ENCODE measurements around a stretch of chr16.

GRCh38 chr16:11249733-11250958 is 5.9 kb downstream of the SOCS1 start:
- CAGE, long polyA plus RNA, result no peak
- RRBS, result no CpG with 5 or more reads among the region's 39 CpGs

DNA sequence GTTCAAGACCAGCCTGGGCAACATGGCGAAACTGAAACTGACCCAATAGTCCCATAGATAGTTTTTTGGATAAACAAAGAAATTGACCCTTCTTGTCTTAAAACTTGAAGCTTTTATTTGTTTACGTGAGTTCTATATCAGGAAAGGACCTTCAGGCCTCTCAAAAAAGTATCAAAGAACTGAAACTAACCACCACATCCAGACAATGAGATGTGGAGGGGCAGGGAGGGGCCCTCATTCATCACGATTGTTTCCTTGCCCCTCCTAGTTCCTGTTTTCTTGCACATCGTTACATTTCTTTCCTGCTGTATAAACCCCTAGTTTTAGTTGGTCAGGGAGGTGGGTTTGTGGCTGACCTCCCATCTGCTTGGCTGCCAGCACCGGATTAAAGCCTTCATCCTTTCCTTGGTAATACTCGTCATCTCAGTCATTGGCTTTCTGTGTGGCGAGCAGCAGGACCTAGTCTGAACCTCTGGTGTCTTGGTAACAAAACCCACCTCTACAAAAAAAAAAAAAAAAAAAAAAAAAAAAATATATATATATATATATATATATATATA is 30.1 kb upstream of the PRM1 start:
- CAGE, long polyA plus RNA, result no peak
- RRBS, result no CpG with 5 or more reads among the region's 7 CpGs

- CAGE, long polyA plus RNA, result no peak
- RRBS, result no CpG with 5 or more reads among the region's 16 CpGs
These were observed 9.7 kb downstream of the RMI2 start for GRCh38 chr16:11354665-11355701.

GRCh38 chr16:11364620-11364913 is 19.3 kb downstream of the RMI2 start:
- CAGE, long polyA plus RNA, result no peak
- RRBS, result no CpG with 5 or more reads among the region's 1 CpG

DNA sequence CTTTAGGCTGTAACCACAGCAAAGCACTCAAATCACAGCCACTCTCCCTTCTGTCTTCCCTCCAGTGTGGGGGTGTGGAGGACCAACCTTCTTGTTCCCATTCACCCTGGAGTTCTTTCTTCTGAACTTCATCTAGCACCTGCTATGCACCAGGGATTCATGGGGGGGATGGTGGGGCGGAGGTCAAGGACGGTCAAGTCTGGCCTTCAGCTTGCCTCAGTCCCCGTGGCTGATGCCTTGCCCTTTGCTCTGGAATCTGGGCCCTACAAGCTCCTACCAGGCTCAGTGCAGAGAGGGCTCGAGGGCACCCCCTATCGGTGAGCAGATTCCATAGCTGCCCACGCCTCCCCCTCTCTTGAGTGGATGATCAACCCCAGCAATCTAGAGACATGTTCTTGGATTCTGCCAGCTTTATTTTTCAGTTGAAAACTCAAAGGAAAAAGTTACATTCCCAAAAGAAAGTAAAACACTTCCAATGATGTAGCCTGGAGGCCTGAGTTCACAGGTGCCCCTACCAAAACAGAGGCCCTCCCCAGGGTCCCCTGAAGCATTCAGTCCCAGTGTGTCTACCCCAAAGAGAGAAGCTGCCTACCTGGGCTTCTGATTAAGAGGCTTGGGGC is 26.5 kb downstream of the RMI2 start:
- CAGE, long polyA plus RNA, result no peak
- RRBS, result no CpG with 5 or more reads among the region's 6 CpGs

- CAGE, long polyA plus RNA, result no peak
- RRBS, result no CpG with 5 or more reads among the region's 26 CpGs
These were observed 33.1 kb downstream of the ENSG00000188897 start for GRCh38 chr16:11493919-11494341.

DNA sequence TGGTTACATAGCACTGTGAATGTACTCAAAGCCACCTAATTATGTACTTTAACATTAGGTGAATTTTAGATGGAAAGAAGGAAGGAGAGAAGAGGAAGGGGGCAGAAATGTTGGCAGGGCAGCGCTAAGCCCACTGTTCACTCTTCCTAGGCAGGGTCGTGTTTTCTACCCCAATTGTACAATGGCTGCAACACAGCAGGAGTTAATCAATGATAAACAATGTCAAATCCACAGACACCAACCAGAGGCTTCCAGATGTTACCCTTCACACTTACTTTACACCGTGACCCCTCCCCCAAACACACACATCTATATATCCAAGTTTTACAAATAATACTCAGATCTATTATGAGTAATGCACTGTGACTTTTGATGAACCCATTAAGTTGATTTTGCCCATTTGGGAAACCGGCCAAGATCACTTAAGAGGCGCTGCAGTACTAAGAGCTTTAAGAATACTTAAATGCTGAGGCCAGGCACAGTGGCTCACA is 18.3 kb upstream of the ENSG00000188897 start:
- CAGE, long polyA plus RNA, result no peak
- RRBS, result no CpG with 5 or more reads among the region's 5 CpGs

GRCh38 chr16:11586454-11586705 is 339 bp downstream of the LITAF start:
- CAGE, long polyA plus RNA, result no peak
- RRBS, result 1% methylated on average over 20 of the region's 29 CpGs

DNA sequence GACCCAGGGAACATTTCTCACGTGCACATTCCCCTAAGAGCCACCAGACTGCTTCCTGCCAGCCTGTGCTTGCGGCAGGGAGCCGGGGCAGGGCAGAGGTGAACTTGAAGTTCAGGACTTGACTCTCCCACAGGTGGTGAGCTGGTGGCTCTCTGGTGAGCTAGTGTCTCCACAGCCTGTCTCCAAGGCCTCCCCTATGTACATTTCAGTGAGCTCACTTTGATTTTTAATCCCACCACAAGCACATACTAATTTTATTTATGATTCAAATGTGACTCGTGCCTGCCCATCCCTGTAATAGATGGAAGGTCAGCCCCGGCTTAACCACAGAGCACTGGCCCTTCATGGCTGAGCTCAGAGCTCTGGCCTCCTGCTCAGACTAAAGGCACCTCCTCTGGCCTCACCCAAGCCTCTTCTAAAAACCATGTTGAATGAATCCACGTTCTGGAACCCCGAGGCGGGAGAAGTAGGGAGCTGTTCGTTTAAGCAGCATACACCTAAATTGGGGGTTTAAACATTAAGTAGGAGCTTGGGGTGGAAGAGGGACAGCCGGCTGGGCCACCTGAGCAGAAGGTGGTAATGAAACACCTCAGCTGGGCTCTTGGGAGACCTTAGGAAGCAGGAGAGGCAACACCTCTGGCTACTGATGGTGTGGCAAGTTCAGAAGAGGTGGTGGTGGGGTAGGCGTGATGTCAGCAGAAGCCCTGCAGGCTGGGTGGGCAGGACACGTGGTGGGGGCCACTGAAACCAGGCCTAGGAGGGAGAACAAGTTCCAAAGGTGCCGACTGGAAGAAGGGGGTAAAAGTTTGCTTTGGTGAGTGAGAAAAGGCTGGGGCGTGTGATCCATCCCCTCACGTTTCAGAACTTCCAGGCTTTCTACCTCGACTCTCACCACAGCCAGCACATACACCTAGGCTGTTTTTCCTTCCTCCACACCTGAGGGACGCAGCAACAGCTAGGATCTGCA is 9.5 kb downstream of the SNN start:
- CAGE, long polyA plus RNA, result no peak
- RRBS, result no CpG with 5 or more reads among the region's 17 CpGs

DNA sequence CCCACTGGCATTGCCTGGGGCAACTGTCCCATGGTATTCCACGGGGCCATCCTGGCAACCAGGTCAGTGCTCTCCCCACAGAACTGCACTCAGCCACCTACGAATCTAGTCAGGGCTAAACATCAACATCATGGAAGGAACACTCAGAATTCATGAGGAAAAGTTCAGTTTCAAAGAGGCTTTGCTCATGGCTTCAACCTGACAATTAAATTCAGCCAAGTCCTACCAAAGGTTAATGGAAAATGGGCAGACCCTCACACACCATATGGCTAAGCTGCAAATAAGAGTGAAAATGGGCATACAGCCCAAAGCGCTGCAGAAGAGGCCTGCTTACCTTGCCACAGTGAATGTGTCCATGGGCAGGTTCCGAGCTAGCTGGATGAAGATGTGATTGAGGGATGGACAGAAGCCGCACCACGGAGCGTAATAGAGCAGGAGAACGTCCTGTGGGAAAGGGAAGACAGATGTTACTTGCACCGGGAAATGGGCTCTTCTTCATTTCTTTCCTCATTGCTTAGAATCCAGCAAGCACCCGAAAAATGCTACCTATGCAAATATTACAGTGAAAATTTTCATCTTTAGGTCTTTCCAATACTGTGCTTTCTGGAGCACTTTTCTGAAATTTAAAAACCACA is 19.4 kb downstream of the SNN start:
- CAGE, long polyA plus RNA, result no peak
- RRBS, result no CpG with 5 or more reads among the region's 10 CpGs

DNA sequence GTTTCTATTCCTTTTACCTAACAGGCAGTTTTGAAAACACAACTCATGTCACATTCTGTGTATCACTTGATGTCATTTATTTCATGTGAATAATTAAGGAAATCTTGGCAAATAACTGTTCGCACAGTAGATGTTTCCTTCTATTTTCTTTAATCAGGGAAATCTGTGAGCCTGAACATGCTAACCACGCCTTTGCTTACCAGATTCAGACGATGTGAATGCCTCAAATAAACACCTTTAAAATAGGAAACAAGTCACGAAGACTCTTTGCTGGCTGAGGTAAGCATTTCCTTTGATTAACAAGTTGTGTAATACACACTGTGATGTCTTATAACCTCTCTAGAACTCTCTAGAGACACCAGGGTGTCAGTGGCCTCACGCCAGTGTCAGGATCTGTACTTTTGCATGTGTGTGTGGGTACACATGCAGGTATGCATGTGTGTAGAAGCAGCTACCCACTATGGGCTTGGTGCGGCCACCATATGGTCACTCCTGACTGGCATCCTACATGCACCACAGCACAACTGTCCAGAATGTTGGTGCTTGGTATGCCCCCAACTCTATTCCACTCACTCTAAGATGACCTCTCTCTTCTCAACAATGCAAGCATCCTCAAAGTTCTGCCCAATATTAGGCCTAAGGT is 26.7 kb downstream of the SNN start:
- CAGE, long polyA plus RNA, result no peak
- RRBS, result no CpG with 5 or more reads among the region's 6 CpGs

DNA sequence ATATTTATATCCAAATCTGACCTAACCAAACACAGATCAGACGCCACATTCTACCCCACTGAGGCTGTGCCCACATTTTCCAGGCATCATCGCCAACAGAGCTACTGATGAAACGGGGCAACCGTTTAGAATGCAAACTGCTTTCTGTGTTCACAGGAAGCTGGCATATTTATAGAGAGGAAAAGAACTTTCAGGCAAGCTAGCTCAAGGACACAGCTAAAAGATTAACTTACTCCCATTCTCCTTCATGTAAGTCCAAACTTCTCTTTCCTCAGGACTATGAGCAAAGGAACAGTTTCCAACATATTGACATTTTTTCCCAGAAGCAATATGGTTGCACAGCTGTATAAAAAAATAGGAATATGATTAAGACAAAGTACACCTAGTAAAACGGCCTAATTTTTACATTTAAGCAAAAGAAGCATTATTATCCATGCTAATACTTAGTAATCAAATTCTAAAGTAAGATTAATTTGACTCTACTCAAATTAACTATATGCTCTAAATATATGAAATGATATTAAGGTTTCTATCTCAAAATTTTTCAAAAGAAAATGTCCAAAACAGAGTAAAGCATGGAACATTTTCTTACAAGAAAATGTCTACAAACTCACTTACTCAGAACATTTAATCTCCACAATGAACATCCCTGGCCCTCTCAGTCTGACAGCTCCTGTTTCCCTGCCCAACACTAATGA is 15.7 kb upstream of the TXNDC11 start:
- CAGE, long polyA plus RNA, result no peak
- RRBS, result no CpG with 5 or more reads among the region's 5 CpGs

- CAGE, long polyA plus RNA, result no peak
- RRBS, result no CpG with 5 or more reads among the region's 1 CpG
These were observed 18.0 kb downstream of the GSPT1 start for GRCh38 chr16:11897765-11898190.

DNA sequence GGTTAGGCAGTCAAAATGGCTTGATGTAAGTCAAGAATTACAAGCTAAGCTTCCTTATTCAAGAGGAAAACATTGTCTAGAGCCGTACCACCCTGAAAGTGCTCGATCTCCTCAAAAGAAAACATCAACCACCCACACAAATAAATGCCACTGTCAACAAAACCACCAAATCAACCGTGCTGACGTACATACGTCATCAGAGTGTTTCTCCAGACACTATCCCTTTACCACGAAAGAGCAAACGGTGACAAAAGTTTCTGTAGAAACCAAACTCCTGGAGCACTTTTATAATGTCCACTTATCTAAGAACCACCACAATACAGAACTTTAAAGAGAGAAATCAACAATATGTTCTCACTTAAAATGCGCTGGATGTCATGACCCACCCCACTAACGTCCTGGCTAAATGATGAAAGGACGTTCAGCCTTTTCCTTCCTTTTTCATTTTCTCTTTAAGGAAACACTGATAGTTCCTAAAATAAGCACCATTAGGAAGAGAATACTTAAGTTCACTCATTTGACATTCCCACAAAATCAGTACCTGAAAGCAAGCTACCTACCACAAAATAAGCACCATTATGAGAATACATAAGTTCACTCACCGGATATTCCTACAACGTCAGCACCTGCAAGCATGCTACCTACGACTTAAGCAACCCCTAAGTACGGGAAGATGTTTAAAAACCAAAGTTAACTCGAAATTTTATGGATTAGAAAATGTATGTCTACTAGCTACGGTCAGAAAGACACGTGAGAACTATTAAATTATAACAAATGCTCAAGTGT is 1.8 kb downstream of the GSPT1 start:
- CAGE, long polyA plus RNA, result no peak
- RRBS, result no CpG with 5 or more reads among the region's 17 CpGs

DNA sequence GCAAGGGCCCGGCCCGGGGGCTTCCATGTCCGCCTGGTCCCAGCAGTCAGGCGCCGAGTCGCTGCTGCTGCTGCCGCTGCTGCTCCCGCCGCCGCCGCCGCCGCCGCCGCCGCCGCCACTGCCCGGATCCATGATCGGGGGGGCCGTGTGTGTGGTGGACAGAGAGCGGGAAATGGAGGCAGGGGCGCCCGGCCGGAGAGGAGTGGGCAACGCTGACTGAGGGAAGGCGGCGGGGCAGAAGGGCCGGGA is 243 bp downstream of the GSPT1 start:
- CAGE, long polyA plus RNA, result no peak
- RRBS, result 2% methylated on average over 12 of the region's 28 CpGs

DNA sequence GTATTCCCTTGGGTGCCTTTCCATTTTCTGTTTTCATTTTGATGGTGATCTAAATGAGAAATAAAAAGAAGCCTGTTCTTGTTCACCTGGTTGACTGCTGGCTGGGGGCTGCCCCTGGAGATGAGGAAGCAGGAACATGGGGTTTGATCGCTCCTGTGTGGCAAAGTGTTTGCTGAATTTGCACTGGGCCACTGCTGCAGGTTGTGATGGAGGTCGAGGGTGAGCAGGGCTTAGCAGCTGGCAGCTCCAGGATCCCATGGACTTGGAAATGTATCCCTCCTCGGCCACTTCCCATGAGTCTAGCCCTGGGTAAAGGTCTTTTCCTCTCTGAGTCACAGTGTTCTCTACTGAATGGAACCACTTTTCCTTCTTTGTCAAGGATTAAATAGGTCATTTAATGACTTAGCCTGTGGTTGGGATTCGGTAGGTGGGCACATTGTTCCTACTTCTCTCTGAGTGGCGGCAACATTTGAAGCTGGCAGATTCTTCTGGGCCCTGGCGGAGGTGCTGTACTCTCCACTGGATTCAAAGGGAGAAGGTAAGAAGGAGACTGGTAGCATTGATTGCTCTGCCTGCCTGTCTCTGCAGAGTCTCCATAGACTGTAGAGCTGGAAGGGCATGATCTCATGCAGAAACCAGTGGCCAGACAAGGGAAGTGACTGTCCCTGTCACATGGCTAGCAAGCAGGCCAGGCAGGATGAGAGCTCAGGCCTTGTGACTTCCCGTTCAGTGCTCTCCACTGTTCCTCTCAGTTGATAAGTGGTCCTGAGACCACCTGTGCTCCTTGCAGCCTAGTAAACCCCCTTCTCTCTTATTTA is 17.9 kb downstream of the SNX29 start:
- CAGE, long polyA plus RNA, result no peak
- RRBS, result no CpG with 5 or more reads among the region's 7 CpGs

DNA sequence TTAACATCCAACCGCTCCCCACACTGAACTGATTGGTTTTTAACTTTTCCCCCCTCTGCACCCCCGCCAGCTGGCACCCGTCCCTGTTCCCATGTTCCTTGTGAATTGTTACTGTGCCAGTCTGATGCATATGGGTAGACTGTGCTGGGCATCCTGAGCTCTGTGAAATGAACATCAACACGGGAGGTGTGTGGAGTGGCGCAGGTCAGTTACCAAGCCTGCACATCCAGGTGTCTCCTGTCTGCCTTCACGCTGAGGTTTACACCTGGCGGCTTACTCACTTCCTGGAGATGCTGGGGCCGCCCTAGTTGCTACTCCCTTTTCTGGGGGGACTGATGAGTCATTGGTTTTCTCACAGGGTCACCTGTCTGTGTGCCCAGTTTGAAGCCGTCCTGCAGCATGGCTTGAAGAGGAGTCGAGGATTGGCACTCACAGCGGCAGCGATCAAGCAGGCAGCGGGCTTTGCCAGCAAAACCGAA is 50.5 kb downstream of the SNX29 start:
- CAGE, long polyA plus RNA, result no peak
- RRBS, result no CpG with 5 or more reads among the region's 14 CpGs

GRCh38 chr16:12054786-12055375 is 78.3 kb downstream of the SNX29 start:
- CAGE, long polyA plus RNA, result no peak
- RRBS, result no CpG with 5 or more reads among the region's 11 CpGs

- CAGE, long polyA plus RNA, result no peak
- RRBS, result no CpG with 5 or more reads among the region's 8 CpGs
These were observed 143.0 kb downstream of the SNX29 start for GRCh38 chr16:12119342-12120126.

GRCh38 chr16:12120127-12121015 is 143.8 kb downstream of the SNX29 start:
- CAGE, long polyA plus RNA, result no peak
- RRBS, result no CpG with 5 or more reads among the region's 19 CpGs